Sigmoid colon (tissue), 4 donors: ENCODE results near the gene HUS1B.

DNA sequence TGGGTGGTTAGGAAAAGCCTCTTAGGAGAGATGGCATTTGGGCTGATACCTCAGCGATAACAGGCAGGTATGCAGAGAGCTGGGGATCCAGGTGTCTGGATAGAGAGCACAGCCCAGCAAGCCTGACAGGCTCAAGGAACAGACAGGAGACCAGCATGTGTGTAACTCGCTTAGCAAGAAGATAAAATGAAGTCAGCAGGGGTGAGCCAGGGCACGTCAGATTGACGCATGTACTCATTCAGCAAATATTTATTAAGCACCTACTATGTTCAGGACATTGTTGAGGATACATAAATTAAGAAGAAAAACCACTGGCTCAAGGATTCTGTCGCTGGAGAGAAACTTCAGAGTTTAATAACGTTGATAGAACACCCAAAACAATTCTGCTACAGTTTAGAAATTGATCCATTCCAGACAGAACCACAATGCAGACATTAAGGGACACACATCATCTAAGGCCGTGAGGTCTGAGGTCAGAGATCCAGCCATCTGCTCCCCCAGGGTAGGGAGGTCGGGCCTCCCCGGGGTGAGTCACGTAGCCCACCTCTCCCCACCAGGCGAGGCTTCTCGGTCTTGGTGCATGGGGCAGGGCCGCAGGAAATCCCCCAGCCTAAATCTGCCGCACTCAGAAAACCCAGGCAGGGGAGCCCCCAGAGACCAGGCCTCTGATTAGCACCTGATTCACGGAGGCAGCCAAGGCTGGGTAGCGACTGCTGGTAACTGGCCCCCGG is 947 bp upstream of the DUSP22 start:
- PRO-cap, result no peak
- RAMPAGE, long total RNA, 4 experiments, result no peak in any of the 4 experiments

- PRO-cap, result no peak
- RAMPAGE, long total RNA, 4 experiments, result no peak in any of the 4 experiments
These were observed 27.4 kb downstream of the DUSP22 start for GRCh38 chr6:319605-320082.

- PRO-cap, result no peak
- RAMPAGE, long total RNA, 4 experiments, result no peak in any of the 4 experiments
These were observed 28.3 kb downstream of the DUSP22 start for GRCh38 chr6:320624-320974.

- PRO-cap, result no peak
- RAMPAGE, long total RNA, 4 experiments, result no peak in any of the 4 experiments
These were observed 32.1 kb upstream of the IRF4 start for GRCh38 chr6:359330-359887.

GRCh38 chr6:387218-387937 is 4.2 kb upstream of the IRF4 start:
- PRO-cap, result no peak
- RAMPAGE, long total RNA, 4 experiments, result no peak in any of the 4 experiments

- PRO-cap, result no peak
- RAMPAGE, long total RNA, 4 experiments, result no peak in any of the 4 experiments
These were observed 3.3 kb upstream of the IRF4 start for GRCh38 chr6:387973-388843.

DNA sequence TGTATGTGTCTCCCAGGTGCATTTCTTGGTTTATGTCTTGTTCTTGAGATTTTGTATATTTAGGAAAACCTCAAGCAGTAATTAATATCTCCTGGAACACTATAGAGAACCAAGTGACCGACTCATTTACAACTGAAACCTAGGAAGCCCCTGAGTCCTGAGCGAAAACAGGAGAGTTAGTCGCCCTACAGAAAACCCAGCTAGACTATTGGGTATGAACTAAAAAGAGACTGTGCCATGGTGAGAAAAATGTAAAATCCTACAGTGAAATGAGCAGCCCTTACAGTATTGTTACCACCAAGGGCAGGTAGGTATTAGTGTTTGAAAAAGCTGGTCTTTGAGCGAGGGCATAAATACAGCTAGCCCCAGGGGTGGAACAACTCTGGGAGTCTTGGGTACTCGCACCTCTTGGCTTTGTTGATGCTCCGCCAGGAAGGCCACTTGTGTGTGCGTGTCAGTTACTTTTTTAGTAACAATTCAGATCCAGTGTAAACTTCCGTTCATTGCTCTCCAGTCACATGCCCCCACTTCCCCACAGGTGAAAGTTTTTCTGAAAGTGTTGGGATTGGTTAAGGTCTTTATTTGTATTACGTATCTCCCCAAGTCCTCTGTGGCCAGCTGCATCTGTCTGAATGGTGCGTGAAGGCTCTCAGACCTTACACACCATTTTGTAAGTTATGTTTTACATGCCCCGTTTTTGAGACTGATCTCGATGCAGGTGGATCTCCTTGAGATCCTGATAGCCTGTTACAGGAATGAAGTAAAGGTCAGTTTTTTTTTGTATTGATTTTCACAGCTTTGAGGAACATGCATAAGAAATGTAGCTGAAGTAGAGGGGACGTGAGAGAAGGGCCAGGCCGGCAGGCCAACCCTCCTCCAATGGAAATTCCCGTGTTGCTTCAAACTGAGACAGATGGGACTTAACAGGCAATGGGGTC is 18.9 kb downstream of the IRF4 start:
- PRO-cap, result no peak
- RAMPAGE, long total RNA, 4 experiments, result no peak in any of the 4 experiments

DNA sequence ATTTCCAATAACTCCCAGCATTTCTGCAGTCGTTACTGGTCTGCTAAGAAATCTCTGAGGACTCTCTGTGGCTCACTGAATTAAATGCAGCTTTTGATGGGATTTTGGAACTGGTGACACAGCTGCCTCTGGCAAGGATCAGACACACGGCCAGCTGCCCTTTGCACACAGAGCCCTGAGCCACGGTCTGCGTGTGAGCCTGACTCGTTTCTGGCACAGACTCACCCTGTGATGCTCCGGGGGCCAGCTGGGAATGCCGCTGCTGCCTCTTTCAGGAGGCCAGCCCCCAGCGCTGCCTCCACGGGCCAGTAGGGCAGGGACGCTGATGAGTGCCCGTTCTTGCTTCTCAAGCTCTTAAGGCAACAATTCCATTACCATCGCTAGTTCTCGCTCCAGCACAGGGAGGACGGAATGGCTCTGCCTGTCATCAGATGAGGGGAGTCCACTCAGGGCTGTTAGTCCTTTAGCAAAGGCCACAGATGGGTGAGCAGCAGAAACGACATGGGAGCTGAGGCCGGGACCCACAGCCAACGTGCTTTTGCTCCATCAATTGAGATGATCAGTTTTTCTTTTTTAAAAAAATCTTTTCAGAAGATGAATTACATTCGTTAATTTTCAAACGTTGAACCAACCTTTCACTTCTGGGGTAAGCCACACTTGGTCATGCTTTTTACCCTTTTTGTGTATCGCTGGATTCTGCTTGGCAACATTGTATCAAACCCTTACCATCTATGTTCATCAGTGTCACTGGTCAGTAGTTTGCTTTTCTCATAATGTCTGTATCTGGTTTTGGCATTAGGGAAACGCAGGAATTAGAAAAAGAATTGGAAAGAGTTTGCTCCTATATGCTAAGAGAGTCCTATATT is 61.8 kb downstream of the IRF4 start:
- PRO-cap, result no peak
- RAMPAGE, long total RNA, 4 experiments, result no peak in any of the 4 experiments

GRCh38 chr6:454270-454558 is 62.7 kb downstream of the IRF4 start:
- PRO-cap, result no peak
- RAMPAGE, long total RNA, 4 experiments, result no peak in any of the 4 experiments

DNA sequence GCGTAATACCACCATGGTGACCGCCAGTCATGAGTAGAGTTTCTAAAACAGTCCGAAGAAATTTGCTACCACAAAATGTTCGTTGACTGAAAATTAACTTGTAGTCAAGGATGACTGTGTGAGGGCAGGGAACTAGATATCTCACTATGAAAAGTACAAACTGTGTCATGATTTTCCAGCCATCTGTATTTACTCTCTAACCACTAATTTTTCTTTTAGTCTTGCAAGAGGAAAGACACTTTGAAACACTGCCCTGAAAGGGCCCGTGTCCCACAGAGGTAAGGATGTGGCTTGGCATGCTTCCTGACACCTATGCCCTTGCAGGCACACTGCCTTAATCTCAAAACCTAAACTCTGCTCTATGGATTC is 99.7 kb downstream of the IRF4 start:
- PRO-cap, result no peak
- RAMPAGE, long total RNA, 4 experiments, result no peak in any of the 4 experiments

DNA sequence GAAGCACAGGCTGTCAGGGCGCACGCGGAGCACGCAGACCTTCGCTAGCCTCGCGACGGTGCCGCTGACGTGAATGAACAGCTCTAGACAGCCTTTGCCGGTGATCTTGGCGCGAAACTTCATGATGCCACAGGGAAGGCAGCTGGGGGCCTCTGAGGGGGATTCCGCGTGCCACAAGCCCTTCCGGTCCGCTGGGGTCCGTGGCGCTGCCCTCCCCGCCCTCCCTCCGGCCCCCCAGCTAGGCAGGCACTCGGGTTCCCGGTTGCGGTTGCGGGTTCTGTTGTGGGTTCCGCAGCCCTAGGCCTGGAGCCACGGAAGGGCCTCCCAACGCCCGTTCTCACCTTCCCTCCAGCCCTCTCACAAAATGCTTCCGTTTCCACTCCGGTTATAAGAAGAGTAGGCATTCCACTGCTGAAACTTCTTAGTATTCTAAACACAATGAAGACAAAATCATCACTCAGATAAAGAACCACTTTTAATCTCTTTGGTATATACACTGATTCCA is at the start of gene HUS1B:
HUS1B (minus strand) TSS at position 279 of the 505 bp plus-strand sequence.
- PRO-cap, result no peak
- RAMPAGE, long total RNA, 4 experiments, result no peak in any of the 4 experiments

DNA sequence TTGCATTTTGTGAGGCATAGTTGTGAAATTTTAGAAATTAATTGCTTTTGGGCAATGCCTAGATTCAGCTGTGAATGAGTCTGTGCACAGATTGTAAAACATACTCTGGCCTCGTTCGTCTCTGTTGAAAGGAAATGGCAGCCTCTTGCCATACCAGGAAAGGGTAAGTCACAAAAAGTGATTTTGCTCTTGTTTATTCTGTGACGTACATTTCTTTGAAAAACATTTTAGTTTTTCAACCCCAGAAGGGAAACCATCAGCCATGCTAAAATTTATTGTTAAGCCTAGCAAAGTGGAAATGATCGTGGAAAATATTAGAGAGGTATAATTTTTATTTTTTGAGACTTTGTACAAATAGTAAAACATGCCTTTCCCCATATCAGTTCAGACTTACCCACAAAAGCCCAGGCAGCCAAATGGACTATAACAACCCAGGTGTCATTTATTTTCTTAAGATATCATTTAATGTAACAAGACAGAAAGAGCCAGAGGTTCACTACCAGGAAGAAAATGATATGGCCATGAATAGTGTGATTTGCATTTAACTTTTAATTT is 15.4 kb upstream of the EXOC2 start:
- PRO-cap, result no peak
- RAMPAGE, long total RNA, 4 experiments, result no peak in any of the 4 experiments

DNA sequence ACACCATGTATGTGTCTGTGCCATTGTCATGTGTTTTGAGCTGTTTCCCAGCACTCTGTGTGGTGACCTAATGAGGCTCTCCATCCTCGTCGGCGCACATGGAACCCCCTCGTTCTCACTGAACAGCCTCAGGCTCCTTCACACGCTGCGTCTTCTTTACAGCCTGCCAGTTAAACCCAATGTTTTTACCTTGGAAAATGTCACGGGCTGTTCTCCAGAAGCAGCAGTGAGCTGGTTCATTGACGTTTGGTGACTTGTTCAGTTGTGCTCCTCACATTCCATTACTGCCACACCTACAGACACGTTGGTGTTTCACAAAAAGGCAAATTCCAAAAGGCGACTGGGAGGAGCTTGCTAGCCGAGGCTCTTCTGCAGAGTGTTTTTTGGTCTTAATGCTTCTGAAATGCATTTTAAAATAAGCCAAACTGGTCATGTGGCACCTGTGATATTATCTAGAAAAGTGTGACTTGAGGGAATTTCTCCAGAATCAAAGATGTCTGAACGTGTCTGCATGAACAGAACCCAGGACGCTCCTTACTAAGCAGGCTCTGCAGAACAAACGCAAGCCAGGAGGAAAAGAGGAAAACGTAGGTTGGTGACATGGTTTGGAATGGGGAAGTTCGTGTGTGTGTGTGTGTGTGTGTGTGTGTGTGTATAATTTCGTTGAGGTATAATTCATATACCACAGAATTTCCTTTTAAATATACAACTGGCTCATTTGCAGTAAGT is 200.8 kb upstream of the FOXQ1 start:
- PRO-cap, result no peak
- RAMPAGE, long total RNA, 4 experiments, result no peak in any of the 4 experiments

- PRO-cap, result no peak
- RAMPAGE, long total RNA, 4 experiments, result no peak in any of the 4 experiments
These were observed 22.8 kb downstream of the FOXQ1 start for GRCh38 chr6:1334525-1335310.

DNA sequence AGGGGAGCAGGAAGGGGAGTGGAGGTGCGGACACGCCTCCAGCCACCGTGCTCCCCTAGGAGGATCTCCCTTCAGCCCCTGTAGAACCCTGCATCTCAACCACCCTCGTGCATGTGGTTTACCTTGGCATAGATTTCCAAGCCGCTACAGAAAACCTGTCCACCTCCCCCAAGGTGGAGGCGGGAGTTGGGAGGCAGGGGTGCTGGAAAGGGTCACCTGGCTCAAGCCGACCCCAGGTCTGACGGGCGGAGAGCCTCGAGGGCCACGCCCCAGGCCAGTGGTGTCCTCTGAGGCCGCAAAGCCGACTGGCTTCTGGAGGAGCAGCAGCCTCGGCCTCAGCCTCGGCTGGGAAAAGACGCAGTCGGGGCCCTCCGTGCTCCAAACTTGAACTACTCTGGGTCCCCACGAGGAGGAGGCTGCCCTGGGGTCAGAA is 6.4 kb upstream of the FOXF2 start:
- PRO-cap, result no peak
- RAMPAGE, long total RNA, 4 experiments, result no peak in any of the 4 experiments

- PRO-cap, result no peak
- RAMPAGE, long total RNA, 4 experiments, result no peak in any of the 4 experiments
These were observed 5.6 kb upstream of the FOXF2 start for GRCh38 chr6:1383432-1384437.

- PRO-cap, result no peak
- RAMPAGE, long total RNA, 4 experiments, result no peak in any of the 4 experiments
These were observed 15.6 kb downstream of the FOXC1 start for GRCh38 chr6:1625315-1625768.

DNA sequence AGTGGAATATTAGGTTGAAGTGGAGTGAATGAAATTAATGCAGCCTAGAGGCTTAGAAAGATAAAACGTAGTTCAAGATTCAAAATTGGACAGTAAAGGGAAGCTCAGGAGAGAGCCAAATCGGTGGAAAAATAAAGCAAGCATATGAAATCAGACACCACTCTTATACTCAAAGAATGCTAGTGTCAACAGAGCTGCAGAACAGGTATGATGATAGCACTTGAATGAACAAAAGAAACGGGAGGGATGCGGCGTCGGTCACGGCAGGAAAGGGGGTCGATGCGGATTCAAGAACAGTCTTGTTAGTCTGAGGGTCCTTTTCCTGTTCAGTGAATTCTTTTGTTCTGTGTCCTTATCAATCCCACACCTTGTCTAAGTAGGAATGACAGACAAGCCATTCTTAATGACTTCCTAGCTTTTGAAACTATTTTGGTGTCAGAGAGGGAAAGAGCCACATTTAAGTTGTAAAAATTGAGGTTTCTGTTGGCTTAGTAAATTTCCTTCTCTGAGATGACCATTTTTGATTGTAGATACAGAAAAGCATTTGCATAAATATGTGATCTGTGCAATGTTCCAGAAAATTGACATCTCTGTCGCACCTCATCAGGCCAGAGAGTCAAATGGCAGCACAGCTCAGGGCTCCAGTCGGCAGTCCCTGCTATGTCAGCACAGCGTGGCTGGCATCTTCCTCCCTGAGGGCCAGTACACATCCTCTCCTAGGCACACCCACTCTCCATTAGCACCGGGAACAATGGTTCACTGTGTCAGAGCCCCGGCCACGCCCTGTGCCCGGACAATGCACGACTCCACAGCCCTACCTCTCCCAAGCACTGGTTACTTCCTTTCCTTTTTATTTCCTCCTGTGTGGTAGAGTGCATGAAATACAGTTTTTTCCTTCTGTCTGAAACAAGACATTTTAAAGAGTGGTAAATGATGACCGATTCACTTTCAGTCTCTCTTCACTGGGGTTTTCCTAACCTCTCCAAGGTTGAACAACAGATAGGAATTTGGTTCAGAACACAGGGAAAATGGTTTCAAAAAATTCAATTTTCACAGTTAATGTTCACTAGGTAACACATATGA is 114.7 kb downstream of the FOXC1 start:
- PRO-cap, result no peak
- RAMPAGE, long total RNA, 4 experiments, result no peak in any of the 4 experiments

DNA sequence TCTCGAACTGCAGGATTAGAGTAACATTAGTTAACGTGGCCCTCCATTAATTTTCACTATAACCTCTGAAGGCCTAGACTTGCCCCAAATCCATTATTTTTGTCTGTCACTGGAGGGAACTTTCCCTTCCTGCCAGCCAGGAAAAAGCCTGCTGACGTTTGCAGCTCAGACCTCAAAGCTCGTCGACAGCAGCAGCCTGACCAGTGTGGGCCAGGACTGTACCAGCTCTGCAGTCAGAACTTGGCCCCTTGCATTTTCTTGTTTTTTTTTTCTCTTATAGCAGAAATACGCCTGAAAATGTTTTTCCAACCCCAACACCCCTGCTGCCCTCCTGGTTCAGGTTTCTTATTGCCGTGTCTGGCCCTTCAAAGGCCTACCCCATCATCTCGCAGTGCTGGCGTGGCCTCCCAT is 168.9 kb downstream of the FOXC1 start:
- PRO-cap, result unidirectional peak, plus-strand start at position 203 of the sequence
- RAMPAGE, long total RNA, 4 experiments, result no peak in any of the 4 experiments

DNA sequence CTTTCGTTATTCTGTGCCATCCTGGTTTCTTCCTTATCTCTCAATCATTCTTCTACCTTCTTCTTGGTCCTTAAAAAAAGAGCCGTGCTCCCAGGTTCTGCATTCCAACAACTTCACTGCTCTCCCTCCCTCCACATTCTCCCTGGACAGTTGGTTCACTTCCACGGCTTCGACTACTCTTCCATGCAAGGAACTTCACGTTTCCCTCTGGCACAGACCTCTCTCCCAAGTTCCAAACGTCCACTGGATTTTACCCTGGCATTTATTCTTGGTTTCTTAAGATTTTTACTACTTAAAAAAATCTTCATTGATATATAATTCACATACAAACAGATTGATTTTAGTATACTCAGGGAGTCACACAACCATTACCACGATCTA is 279.6 kb downstream of the FOXC1 start:
- PRO-cap, result no peak
- RAMPAGE, long total RNA, 4 experiments, result no peak in any of the 4 experiments